CD14-positive monocyte (primary cell): ENCODE data around the genes WDR86, RHEB and PRKAG2.

- CAGE, long polyA plus RNA = no peak
These were observed 1.5 kb upstream of the IQCA1L start for GRCh38 chr7:151206615-151207354.

GRCh38 chr7:151251038-151251621 lies 2.6 kb upstream of the SMARCD3 start:
- CAGE, long polyA plus RNA = no peak

- CAGE, long polyA plus RNA = no peak
These were observed 4.3 kb downstream of the WDR86 start for GRCh38 chr7:151405450-151406067.

GRCh38 chr7:151409516-151410632 lies at the start of gene WDR86:
Gene WDR86, minus strand, starts transcription at chr7:151410038.
- CAGE, long polyA plus RNA = no peak

- CAGE, long polyA plus RNA = no peak
These were observed 20.6 kb upstream of the CRYGN start for GRCh38 chr7:151460408-151461068.

GRCh38 chr7:151461814-151462398 lies 22.0 kb upstream of the CRYGN start:
- CAGE, long polyA plus RNA = no peak

- CAGE, long polyA plus RNA = no peak
These were observed 24.7 kb downstream of the RHEB start for GRCh38 chr7:151494926-151495453.

DNA sequence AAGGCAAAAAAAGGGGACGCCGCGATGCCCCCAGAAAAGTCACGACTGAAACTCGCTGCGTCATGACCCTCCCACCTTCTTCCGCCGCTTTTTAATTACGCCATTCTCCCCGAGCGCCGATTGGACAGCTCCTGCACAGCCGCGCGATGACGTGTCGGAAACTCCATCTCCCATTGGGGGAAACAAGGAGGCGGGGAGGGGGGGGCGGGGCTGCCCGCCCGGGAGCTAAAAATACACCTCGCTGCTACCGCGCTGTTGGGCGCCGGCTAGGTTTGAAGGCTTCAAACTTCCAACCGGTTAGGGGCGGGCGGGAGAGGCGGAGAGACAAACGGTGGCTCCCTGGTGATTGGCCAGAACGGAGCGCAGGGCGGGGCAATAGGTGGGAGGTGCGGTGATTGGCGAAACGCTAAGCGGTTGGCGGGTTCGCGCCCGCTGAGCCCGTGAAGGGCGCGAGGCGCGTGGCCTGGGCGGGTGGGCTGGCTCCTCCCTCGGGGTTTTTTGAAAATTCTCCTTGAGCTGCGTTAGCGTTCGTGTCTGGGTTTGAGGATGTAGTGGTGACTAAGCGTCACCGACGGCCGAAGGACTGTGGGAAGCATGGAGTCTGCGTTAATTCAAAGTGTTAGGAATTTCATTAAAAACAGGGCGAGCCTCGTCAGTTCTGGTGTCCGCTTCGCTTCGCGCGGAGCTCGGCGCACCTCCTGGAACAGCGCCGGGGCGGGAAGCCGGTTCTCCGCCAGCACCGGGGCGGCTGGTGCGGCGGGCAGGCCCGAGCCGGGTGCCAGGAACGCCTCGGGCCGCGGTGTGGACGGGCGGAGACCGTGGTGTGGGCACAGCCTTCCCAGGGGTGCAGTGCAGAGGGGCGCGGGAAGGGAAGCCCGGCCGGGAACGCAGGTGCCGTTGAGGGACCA lies at the start of gene RHEB:
Gene RHEB (minus strand): TSS at position 73 of the 908 bp plus-strand sequence.
- CAGE, long polyA plus RNA = no peak

DNA sequence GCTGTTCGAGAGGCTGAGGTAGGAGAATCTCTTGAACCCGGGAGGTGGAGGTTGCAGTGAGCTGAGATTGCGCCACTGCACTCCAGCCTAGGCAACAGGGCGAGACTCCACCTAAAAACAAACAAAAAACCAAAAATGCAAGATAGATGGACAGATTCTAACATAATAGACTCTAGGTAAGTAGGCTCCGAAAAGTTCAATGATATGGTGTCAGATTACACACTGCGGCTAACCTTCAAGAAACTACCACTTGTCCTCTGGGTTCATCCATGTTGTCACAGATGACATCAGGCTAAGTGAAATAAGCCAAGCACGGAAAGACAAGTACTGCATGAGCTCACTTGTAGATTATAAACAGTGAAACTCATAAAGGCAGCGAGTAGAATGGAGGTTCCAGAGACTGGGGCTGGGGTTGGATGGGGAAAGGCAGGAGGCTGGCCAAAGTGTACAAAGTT lies 131.8 kb upstream of the RHEB start:
- CAGE, long polyA plus RNA = no peak

DNA sequence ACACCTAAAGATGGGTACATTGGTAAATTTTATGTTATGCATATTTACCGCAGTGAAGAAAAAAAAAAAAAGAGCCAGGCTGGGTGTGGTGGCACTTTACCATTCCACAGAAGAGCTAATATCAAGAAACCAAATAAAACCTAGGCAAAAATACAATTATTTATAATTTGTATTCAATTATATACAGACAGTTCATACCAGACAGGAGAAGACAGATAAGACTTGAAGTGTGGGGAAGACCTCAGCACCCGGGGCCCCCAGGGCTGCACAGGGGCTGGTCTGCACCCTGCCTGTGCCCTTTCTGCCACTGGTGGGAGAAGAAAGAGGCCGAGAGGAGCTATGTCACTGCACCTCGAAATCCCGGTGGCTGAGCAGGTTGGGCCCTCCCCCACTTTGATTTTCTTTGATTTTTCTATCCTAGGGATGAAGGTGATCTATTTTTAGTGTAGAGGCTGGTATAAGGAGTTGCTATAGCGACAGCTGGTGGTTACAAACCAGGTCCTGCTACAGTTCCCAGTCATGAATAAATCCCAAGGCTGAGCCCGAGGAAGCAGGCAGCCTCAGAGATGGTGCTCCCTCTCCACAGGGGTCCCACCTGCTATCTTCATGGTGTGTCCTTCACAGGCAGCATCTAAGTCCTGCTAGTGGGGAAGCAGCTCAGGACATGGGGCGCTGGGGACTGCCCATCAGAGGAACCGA lies 151.3 kb downstream of the PRKAG2 start:
- CAGE, long polyA plus RNA = no peak

DNA sequence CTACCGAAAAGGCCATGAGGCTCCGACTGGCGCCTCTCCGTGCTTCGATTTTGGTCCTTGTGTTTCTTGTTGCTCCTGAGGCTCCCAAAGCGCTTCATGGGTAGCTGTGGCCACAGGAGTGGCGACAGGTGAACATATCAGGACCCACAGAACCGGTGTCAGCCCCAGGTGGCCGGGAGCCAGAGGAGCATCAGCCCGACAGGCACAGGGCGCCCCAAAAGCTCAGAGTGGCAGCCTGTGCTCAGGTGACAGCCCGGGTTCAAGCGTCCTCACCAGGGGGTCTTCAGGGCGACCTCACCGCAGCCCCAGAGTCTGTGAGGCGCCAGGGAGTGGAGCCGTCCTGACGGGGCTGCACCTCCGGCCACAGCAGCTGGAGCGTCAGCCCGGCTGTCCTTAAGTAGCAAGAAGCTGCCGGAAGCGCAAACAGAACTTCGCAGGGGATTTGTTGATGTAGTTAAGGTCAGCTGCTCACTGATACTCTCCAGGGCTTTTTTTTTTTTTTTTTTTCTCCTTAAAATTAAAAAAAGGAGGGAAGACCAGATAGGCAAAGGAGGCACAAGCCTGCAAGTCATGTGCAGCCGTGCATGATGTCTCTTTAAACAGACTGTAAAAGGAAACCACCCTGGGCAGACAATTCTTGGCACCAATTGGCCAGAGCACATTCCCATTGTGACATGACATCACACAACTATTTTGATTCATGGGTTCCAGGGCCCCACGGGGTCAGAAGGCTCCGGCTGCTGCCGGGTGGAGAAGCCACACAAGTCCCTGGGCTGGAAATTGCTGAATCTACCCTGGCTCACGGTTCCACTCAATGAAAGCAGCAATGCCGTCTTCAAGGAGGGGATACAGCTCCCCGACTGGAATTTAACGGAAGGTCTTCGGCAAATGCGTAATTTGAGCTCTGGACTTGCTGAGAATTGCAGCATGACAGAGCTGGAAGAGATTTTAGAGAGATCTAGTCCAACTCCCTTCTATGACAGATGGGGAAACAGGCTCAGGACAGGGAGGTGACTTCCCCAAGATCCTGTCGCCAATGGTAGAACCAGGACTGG lies 140.7 kb downstream of the PRKAG2 start:
- CAGE, long polyA plus RNA = no peak

- CAGE, long polyA plus RNA = no peak
These were observed 58.0 kb downstream of the PRKAG2 start for GRCh38 chr7:151818638-151819563.

GRCh38 chr7:151820584-151820959 lies 56.3 kb downstream of the PRKAG2 start:
- CAGE, long polyA plus RNA = no peak

GRCh38 chr7:151871197-151871957 lies 5.5 kb downstream of the PRKAG2 start:
- CAGE, long polyA plus RNA = no peak

DNA sequence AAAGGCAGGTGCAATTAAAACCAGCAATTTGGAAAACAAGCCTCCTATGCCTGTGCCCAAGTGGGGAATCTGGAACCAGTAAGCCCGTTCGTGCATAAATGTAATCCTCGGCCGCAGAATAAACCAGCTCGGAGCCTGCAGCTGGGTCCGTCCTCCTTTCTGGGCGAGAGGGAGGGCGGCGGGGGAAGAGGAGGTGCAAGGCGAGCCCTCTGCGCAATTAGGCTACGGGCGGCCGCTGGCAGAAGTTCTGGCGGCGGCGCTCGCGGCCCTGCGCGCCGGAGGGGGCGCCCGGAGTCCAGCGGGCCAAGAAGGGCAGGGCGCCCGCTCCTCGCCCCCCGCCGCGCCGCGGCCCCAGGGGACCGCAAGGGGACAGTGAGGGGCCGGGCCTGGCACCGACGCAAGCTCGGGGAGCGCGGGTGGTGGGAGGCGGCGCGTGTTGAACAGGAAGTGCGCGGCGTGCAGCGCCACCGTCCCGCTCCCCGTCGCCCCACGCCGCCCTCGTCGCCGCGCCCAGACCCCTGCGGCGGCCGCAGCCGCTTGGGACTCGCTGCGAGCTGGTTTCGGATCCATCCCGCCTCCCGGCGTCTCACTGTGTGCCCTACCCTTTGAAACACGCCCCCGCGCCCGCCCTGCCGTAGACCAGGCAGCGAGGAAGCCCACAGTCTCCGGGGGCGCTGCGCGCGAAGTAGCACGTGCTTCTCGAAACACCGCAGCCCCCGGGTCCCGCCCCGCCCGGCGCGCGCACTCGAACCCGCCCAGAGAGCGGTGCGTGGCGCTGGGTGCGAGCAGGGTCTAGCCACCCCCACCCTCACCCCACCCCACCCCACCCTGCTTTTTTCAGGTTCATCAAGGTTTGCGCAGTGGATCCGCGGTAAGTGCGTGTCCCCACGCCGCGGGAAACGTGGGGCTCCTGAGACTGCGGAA lies at the start of gene PRKAG2:
Gene PRKAG2 (minus strand): TSS at position 120 of the 924 bp plus-strand sequence.
- CAGE, long polyA plus RNA = no peak

GRCh38 chr7:151924377-151924957 lies 31.8 kb upstream of the GALNTL5 start:
- CAGE, long polyA plus RNA = no peak

DNA sequence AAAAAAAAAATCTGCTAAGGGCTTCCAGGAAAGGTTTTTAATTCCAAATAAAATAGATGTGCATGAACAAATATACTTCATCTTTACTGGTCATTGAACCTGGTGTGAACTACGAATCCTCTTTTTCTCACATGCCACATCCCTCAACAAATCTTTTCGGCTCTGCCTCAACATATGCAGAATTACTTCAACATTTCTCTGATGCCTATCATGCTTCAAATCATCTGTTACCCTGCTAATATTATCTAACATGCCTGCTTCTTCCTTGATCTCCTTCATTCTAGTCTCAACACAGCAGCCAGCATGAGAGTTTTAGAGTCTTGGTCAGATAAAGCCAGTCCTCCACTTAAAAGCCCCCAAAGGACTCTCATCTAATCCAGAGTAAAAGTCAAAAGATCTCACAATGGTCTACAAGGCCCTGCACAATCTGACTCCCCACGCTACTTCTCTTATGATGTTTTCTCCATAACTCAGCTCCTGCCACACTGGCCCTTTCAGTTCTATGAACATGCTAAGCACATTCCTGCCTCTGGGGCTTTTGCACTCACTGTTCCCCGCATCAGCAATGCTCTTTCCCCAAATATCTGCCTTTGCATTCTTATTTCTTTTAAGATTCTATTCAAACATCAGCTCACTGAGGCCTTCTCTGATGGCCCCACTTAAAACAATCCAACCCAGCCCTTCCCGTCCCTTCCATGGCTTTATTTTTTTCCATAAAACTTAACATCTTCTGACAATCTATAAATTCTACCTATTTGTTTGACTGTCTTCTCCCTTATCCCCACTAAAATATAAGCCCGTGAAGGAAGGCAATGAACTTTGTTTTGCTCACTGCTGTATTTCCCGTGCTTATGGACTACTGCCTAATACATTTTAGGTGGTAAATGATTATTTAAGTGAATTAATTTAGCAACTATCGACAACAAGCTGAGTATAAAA lies 41.6 kb downstream of the KMT2C start:
- CAGE, long polyA plus RNA = no peak

- CAGE, long polyA plus RNA = no peak
These were observed 24.6 kb upstream of the KMT2C start for GRCh38 chr7:152460419-152460883.

DNA sequence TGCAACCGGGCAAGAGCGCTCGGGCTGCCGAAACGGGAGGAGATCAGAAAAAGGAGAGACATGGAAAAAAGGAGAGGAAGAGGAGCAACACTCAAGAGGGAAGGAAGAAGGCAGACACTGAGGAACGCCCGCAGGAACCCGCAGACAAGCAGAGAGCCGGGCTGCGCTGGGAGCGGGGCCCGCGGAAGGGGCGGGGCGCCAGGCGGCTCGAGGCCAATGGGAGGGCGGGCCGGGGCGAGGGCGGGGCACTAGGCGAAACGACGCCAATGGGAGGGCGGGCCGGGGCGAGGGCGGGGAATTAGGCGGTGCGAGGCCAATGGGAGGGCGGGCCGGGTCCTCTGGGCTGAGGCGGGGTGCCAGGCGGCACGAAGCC lies 27.7 kb upstream of the KMT2C start:
- CAGE, long polyA plus RNA = start-site peak on the minus strand centred at position 156 of the sequence, 74 bp wide, 40 and 10 reads in 2 replicates

DNA sequence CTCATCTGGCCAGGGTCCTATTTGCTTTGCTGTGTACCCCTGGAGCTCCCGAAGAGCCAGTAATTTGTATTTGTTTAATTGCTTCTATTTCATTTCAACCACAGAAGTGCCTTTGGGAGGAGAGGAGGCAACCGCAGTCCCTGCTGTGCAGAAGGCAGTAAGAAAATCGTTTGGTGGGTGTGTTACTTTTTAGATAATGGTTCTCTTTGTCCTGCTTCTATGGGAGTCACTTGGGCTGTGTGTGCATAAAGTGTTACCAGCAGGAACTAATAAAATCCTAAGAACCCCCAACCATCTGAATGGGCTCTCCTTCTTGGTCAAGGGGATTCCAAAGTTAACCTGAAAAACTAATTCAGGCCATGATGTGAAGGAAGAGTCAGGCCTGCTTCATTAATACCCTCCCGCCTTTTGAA lies 173.5 kb downstream of the ACTR3B start:
- CAGE, long polyA plus RNA = no peak